Colon Carcinoma Metastatic in the Brain (tissue), 2 donors: ENCODE measurements around a stretch of chr16.

GRCh38 chr16:30737385-30738120 is 2.9 kb upstream of the TMEM265 start:
- PRO-cap, 2 experiments: no peak in any of the 2 experiments

- PRO-cap, 2 experiments: no peak in any of the 2 experiments
Observed at GRCh38 chr16:30748705-30749278, 567 bp downstream of the PHKG2 start.

- PRO-cap, 2 experiments: no peak in any of the 2 experiments
Observed at GRCh38 chr16:30768154-30768968, 6.2 kb downstream of the RNF40 start.

GRCh38 chr16:30778114-30778645 is 8.8 kb downstream of the ZNF629 start:
- PRO-cap, 2 experiments: no peak in any of the 2 experiments

DNA sequence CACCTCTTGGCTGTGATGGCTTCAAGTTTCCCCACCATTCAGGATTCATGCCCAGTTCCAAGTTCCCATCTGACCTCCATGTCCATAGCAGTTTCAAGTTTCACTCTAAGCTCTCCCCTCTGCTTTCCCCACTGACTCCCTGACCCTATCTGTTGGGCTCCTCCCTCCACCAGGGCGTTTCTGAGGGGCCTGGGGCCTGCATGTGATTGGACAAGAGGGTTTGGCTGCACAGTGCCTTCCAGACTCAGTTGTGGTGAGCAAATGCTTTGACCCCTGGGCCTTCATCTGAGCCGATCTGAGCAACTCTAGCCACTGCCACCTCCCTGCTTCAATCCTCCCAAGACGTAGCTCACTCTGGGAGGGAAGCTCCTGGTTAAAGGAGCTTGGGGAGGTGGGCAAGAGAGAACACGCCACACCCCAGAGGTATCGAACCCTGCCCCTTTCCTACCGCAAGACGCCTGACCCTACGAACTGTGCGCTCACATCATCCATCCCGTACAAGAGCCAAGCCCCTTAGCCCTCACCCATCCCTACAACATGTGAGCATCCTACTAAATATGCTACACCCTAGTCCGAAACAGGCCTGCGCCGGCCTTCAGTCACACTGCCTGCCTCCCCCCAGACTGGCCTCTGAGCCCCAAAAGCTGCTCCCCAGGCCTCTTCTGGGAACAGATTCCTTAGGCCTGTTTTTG is 8.2 kb downstream of the ZNF629 start:
- PRO-cap, 2 experiments: no peak in any of the 2 experiments

DNA sequence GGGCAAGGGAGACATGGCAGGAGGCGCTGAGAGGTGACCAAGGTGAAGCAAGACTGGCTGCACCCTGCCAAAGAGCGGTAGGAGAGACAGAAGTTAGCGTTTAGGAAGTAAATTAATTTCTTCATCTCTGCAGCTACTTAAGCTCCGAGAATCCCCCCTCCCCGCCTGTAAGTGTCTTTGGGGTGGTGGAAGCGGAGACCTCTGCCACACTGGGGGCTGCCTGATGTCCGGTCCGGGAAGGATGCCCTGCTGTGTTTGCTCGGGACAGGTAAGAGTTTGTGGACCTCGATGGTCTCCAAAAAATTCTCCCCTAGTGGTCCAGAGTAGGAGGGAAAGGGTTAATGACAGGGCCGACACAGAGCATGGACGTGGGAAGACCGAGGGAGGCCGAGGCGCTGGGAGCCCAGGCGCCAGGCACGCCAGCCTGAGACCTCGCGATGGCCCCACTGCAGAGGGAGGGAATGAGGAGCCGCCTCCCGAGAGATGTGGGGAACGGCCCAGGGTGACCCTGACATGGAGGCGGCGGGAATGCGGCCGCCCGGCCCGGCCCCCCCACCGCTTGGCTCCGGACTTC is 845 bp downstream of the ZNF629 start:
- PRO-cap, 2 experiments: peak in 2 of 2 experiments; most common plus-strand start position 511 of the sequence (in 1)

DNA sequence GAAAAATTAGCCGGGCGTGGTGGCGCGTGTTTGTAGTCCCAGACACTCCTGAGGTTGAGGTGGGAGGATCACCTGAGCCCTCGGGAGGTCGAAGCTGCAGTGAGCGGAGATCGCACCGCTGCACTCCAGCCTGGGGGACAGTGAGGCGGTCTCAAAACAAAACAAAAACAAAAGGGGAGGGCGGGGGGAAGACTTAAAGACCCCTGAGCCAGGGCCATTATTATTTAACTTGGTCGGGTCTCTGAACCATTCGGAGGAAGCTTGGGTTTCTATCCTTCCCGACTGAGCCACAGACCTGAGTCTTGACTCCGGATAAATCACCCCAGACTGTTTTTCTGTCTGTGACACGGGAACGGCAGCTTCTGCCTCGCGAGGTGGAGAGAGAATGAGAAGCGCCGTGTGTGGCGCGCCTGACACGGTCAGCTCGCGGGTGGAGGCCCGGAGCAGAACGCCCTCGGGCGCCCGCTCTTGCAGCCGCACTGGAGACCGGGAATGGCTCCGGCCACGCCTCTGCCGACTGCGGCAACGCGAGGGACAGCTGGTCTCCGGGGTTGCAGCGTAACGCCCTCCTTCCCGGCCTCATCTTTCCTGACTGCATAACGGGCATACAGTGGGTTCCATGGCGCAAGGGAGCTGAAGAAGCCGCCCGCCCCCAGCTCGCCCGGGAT is 19.3 kb downstream of the BCL7C start:
- PRO-cap, 2 experiments: no peak in any of the 2 experiments

DNA sequence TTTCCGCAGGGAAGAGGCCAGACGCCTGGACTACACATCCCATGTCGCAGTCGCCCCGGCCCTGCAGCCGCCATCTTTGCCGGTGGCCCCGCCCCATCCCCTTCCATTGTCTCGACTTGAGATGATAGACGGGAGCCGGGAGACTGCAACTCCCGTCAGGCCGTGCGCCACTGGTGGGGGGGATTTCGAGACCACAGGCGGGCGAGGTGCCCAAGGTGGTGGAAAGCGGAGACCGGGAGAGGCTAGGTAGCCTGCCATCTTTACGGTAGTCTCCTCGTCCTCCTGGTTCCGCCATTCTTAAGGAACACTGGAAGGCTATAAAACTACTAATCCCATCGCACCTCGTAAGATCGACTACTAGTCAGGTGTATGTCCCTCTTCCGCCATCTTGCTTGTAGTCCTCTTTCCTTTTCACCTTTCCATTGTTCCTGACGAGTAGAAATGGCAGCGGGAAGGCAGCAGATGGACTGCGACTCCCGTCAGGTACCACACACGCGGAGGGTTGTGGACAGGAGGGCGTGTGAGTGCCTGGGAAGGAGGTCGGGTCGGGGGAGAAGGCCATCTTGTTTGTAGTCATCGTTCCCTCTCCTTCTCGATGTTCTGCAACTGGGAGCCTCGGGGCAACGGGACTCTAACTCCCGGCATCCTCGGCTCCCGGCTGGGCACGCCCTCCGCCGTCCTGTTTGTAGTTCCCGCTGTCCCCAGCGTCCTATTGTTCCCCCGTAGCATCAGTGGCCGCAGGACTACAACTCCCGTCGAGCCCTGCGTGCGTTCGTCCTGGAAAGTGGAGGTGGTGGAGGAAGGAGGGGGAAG is 496 bp upstream of the FBXL19 start:
- PRO-cap, 2 experiments: peak in 2 of 2 experiments; most common plus-strand start position 182 of the sequence (in 2); most common minus-strand start position 394 of the sequence (in 1)

DNA sequence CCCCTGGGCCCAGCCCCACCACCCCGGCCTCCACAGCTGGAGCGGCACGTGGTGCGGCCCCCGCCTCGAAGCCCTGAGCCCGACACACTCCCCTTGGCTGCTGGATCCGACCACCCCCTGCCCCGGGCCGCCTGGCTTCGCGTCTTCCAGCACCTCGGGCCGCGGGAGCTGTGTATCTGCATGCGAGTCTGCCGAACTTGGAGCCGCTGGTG is 6.9 kb downstream of the FBXL19 start:
- PRO-cap, 2 experiments: no peak in any of the 2 experiments

- PRO-cap, 2 experiments: peak in 2 of 2 experiments; most common plus-strand start chr16:30957970 (in 1)
Observed at GRCh38 chr16:30957905-30958594, 496 bp downstream of the SETD1A start.

- PRO-cap, 2 experiments: no peak in any of the 2 experiments
Observed at GRCh38 chr16:30979184-30979599, 5.8 kb upstream of the HSD3B7 start.

DNA sequence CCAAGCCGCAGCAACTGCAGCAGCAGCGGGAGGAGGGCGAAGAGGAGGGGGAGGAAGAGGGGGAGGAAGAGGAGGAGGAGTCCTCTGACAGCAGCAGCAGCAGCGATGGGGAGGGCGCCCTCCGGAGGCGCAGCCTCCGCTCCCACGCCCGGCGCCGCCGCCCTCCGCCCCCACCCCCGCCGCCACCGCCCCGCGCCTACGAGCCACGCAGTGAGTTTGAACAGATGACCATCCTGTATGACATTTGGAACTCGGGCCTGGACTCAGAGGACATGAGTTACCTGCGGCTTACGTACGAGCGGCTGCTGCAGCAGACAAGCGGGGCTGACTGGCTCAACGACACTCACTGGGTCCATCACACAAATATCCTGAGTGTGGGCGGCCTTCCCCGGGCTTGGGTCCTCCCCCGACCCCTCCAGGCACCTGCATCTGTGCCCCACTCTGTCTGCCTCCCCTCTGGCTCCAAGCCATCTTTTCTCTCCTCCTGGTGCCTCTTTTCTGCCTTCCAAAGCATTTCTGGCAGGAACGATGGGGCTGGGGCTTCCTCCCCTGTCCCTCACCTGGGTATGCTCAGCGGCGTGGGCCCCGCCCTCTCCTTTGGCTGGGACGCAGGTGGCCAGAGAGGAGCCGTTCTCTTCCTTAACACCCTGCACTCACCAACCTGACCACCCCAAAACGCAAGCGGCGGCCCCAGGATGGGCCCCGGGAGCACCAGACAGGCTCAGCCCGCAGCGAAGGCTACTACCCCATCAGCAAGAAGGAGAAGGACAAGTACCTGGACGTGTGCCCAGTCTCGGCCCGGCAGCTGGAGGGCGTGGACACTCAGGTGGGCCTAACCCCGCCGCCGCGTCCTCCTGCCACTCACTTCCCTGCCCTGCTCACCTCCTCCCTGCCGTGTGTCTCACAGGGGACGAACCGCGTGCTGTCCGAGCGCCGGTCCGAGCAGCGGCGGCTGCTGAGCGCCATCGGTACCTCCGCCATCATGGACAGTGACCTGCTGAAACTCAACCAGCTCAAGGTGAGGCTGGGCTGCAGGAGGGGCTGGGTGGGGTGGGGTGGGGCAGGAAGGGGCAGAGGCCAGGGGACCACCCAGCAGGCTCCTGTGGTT is 4.8 kb upstream of the HSD3B7 start:
- PRO-cap, 2 experiments: no peak in any of the 2 experiments

GRCh38 chr16:30983758-30984817 is 919 bp upstream of the HSD3B7 start:
- PRO-cap, 2 experiments: no peak in any of the 2 experiments

DNA sequence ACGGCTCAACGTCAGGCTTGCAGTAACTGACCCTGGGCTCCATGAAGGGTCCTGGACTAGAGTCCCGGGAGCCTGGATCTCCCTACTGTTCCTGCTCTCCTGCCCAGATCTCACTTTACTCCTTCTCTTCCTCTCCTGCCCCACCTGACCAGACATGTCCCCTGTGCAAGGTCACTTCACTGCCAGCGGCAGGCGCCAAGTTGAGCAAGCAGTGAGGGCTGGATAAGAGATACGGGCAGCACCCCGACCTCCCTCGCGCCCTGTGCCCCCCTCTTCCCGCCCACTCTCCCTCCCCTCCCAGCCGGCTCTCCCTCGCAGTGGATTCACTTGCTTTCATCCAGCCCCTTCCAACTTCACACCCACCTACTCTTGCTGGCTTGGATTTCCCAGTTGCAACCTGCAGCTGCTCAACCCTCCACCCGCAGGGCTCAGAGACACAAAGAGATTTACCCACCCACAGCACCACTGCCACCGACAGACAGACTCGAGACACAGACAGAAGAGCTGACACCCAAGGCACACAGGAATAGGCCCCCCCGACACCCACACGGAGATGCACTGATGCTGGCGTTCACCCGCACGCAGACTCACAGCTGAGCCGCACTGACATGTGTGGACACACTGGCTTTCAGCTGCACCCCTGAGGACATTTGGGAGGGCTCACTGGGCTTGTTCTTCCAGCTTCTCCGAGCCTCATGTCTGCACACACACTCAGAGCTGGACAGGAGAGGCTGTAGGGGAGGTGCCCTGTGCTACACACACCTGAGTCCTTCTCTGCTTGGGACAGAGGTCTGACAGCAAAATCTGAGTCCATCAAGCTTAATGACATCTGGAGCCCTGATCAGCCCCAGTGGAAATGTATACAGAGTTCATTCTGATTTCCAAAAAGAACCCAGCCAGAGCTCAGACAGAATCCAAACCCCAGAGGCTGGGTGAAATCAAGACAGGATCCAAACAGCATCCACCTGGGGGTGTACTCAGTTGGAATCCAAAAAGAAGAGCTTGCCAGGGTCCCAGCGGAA is 8.2 kb downstream of the STX1B start:
- PRO-cap, 2 experiments: no peak in any of the 2 experiments

GRCh38 chr16:31033686-31034124 is 347 bp downstream of the STX4 start:
- PRO-cap, 2 experiments: no peak in any of the 2 experiments

- PRO-cap, 2 experiments: no peak in any of the 2 experiments
Observed at GRCh38 chr16:31072536-31072944, 1.5 kb downstream of the ZNF668 start.

- PRO-cap, 2 experiments: peak in 1 of 2 experiments; most common plus-strand start chr16:31148457 (in 1)
Observed at GRCh38 chr16:31147973-31148853, 1.7 kb downstream of the PRSS36 start.

DNA sequence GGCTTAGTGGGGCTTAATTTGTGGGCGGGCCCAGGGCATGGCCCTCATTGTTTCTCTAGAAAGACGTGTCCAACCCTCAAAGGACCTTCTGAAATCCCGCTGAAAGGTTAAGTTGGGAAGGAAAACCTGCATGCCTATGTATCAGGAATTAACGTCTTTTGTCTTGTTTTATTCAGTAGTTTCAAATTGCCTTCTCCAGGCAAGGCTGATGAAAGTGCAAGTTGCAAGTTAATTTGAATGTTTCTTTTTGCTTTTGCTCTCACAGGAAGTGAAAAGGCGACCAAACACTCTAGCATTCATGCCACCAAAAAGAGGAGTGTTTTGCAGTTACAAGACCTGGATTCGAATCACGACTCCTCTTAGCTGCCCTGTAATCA is 1.1 kb upstream of the FUS start:
- PRO-cap, 2 experiments: no peak in any of the 2 experiments

- PRO-cap, 2 experiments: no peak in any of the 2 experiments
Observed at GRCh38 chr16:31190608-31191295, 10.8 kb downstream of the FUS start.

DNA sequence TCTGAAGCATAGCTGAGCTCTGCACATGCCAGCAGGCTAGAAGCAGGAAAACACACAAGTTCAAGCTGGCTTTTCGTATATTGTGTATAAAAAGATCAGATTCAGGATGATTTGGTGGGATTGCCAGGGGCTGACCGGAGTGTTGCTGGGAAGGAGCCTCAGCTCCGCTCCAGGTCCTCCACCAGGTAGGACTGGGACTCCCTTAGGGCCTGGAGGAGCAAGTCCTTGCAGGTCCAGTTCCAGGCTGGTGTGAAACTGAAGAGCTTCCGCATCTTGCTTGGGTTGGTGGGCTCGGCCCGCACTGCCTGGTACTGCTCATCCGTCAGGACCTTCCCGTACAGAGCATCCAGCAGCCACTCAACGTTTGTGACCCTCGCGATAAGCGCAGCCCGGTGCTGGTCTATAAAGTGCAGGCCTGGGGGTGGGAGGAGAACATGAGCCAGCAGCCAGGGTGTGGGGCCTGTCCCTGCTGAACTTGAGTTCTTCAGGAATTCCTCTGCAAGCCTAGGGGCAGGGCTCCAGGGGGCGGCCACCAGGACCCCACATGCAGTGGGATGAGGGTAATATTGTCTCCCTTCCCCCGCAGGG is 1.0 kb downstream of the PYCARD start:
- PRO-cap, 2 experiments: peak in 1 of 2 experiments; most common plus-strand start position 435 of the sequence (in 1)